GM23248 (cell line): ENCODE measurements around a stretch of chr20.

- RAMPAGE, long total RNA, result no peak
Measured at GRCh38 chr20:35953455-35954210, 669 bp downstream of the SCAND1 start.

DNA sequence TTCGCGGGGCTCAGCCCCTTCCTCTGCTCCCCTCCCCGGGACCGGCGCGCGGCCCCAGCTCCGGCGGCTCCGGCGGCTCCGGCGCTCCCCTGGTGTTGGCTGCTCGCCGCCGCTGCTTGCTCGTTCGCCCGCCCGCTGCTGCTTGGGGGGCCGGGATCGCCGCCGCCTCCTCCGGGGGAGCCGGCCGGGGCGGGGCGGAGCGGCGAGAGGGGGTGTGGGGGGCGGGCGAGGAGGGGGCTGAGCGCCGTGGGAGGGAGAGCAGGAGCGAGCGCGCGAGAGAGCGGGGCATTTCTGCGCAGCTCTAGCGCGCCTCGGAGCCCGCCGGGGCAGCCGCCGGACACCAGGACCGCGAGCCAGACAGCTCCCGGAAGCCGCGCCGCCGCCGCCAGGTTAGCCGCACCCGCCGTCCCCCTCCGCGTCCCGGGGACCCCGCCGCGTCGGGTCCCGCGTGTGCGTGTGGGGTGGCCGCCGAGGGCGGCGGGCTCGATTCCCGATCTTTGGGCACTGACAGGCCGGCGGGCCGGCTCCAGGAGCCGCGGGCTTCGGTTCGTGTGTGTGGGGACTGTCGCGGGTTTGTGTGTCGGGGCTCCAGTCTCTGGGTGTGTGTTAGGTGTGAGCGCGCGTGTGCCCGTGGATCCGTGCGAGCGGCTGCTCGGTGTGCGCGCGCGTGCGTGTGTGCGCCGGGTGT lies 62.0 kb upstream of the EPB41L1 start:
- RAMPAGE, long total RNA, result no peak

GRCh38 chr20:36145658-36146954 lies 8.4 kb upstream of the EPB41L1 start:
- RAMPAGE, long total RNA, result no peak

DNA sequence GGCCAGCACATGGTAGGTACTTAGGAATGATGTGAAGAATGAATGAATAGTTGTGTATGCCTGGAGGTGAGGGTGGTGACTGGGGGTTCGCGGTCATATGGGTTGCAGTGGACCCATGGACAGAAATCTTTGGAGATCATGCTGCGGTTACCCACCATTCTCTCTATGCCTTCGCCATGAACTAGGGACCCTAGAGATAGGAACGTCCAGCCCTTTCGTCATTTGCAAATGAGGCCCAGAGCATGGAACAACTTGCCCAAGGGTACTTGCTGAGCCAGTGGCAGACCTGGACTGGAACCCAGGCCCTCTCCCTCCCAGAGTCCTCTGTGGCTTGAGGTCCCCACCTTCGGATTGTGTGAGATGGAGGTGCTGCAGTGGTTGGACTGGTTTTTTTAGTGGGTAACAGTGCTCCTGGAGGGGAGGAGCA lies 1.1 kb upstream of the EPB41L1 start:
- RAMPAGE, long total RNA, result no peak

DNA sequence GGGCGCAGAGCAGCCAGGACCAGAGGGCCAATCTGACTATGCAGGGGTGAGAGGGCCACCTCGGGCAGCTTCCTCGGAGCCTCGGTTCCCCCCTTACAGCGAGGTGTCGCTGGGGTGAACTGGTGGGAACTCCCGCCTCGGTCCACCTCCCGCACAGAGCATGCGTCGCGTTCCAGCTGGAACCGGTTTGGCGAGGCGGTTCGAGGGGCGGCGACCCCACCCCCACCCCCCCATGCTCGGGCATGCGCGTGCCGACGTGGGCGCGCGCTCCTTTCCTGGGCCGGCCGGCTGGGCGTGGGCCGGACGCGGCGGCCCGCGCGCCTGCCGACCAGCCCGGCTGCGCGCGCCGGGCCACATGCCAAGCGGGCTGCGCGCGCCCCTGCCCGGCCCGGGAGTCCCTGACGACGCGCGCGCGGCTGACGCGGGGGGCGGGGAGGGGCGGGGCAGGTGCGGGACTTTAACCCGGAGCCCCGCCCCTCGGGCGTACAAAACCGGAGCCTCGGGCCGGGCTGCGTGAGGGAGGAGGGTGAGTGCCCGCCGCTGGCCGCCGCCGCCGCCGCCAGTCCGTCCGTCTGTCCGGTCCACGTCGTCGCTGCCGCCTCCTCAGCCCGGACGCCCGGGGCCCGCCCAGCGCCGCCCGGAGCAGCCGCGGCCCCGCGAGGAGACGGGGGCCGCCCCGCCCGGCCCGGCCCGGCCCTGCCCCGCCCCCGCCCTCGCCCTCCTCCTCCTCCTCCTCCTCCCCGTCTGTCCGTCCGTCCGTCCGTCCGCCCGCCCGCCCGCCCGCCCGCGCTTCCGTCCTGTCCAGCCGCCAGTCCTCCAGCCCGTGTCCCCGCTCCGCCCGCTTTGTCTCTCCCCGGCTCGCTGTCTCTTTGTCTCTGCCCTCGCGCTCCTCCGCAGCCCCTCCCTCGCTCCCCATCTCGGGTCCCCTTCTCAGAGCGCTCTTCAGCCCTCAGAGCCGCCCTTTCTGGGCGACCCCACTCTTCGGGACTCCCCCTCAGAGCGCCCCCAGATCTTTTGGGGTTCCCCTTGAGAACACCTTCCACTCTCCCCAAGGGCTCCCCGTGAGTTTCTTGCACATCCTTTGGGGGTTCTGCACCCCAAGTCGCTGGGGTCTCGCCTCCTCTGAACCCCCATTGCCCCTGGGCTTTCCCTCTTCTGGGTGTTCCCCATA lies 79.9 kb upstream of the MYL9 start:
- RAMPAGE, long total RNA, result start-site peak on the plus strand centred at position 483 of the sequence, 7 bp wide, 56 and 42 reads in 2 replicates

- RAMPAGE, long total RNA, result no peak
Measured at GRCh38 chr20:36465161-36465820, 76.0 kb upstream of the MYL9 start.

DNA sequence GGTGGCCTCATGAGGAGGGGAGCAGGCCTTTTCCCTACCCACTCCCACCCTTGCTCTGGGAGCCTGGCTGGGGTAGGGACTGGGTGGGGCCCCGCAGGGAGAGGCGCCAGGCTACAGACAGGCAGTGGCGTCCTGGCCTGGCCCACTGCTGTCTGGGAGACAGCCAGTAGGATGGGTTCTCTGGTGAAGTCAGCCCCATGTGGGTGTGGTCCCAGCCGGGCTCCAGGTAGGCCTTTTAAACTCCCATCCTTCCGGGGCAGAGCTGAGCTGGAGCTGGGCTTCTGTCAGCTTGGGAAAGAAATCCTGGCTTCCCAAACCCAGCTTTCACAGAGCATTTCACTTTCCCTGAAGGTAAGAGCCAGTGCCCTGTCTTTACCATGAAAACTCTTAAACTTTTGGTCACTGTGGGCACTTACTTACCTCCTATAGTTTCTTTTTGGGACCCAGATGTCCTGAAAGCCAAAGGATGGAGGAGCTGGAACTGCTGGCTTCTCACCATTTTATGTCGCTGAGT lies 68.4 kb upstream of the MYL9 start:
- RAMPAGE, long total RNA, result no peak

GRCh38 chr20:36549075-36549921 lies 8.0 kb downstream of the MYL9 start:
- RAMPAGE, long total RNA, result no peak

DNA sequence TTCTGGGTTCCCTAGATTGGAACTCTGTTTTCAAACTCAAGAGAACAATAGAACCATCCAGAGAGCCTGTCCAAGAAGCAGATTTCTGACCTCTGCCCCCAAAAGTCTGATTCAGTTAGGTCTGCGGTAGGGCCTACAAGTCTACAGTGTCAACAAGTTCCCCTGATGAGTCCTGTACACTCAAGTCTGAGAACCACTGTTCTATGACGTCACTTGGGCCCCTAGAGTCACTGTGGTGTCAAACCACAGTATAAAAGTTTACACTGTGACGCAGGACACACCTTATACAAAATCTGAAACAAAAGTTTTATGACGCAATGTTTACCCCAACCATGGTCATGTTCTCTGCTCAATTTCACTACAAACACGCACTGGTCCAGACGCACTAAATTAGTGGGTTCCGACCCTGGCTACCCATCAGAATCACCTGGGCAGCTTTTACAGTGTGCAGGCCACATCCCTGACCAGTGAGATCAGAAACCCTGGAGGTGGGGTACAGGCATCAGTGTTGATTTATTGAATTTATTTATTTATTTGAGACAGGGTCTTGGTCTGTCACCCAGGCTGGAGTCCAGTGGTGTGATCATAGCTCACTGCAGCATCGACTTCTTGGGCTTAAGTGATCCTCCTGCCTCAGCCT lies 17.8 kb downstream of the SLA2 start:
- RAMPAGE, long total RNA, result no peak

DNA sequence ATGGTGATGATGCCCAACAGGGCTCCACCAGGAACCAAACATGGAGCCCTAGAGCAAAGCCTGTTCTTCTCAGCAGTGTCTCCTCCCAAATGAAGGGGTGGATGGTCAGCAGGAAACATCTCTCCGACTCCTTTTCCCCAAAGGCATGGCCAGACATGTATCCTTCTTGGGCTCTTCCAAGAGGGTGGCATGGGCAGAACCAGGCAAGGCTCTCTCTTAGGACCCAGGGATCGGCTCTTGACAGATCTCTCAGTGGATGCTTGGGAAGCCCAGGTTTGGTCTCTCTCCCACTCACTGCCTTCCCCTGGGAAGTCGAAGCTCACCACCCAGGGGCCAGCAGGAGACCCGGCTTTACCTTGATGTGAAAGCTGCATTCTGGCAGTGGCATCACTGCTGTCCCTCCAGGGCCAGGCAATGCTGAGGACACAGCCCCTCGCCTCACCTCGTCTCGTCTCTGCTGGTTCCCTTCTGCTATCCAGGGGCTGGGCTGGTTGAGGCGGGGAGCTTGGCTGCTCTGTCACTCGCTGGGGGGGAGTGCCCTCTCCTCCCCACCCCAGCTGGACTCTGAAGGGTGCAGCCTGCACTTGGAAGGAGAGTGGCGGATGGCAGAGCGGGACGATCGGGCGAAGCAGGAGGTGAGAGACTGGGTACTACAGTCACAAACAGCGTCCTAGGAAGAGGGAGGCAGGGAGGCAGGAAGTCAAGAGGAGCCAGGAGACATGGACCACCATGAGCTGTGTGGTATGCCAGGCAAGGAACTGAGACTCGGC lies 12.6 kb upstream of the DSN1 start:
- RAMPAGE, long total RNA, result no peak

GRCh38 chr20:36844943-36845649 lies 18.2 kb downstream of the SOGA1 start:
- RAMPAGE, long total RNA, result no peak

GRCh38 chr20:36861395-36861906 lies 1.9 kb downstream of the SOGA1 start:
- RAMPAGE, long total RNA, result no peak

- RAMPAGE, long total RNA, result no peak
Measured at GRCh38 chr20:36941489-36942025, 10.0 kb downstream of the SAMHD1 start.

DNA sequence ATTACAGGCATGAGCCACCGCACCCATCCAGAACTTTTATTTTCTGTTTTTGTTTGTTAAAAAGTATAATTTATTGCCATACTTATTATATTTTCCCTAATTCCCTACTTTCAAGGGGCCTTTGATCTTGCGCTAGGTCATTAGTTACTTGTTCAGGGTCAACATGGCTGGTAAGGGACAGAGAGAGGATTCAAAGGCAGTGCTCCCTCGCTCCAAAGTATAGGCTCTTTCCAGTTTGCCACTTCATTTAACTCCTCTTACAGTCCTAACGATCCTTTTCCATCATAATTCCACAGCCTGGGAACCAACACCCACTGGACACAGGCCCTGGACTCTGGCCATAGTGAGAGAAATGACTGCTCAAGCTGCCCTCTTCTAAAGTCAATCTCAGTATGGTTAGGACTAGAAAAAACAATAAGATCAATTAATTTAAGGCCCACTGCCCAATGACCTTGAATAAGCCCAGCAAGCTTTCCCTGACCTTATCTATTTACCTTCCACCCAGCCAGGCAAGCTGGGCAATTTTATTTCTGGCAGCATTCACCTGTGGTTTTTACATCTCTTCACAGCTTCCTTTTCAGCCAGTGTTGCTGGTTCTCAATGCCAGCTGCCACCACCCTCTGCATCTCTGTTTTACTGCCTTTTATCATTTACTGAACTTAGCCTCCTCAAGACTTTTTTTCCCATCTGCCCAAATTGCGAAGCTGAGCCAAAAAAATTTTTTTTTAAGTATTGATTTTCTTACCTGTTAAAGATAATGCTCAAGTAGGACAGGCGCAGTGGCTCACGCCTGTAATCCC lies 3.6 kb upstream of the SAMHD1 start:
- RAMPAGE, long total RNA, result no peak

GRCh38 chr20:37071453-37071949 lies 24.3 kb downstream of the RBL1 start:
- RAMPAGE, long total RNA, result no peak

GRCh38 chr20:37243228-37243889 lies 18.3 kb downstream of the GHRH start:
- RAMPAGE, long total RNA, result no peak

DNA sequence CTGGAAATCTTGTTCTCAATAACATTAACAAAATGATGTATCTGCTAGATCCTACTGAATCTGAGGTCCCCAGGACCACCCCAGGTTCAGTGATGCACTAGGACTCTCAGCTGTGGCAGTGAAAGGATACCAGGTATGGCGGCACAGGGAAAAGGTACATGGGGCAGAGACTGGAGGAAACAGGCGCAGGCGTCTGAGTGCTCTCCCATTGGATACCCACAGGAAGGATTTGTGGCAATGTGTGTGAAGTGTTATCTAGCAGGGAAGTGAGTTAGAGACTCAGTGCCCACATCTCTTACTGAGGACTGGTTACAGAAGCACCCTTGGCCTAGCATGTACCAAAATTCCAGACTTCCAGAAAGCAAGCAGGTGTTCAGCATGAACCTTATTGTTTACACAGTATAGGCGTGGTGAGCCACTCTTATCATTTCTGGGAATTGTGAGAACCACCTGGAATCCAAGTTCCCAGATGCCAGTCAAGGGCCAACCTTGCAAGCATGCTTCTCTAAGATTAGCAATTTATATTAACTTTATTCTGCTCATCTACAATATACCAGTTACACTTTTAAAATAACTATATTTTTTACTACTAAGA lies 14.2 kb downstream of the MANBAL start:
- RAMPAGE, long total RNA, result no peak

GRCh38 chr20:37343408-37344093 lies 2.4 kb upstream of the SRC start:
- RAMPAGE, long total RNA, result no peak

- RAMPAGE, long total RNA, result no peak
Measured at GRCh38 chr20:37436854-37437324, 84.2 kb upstream of the NNAT start.

- RAMPAGE, long total RNA, result no peak
Measured at GRCh38 chr20:37712613-37712974, 18.8 kb downstream of the CTNNBL1 start.